Progenitor cell of endocrine pancreas (in vitro differentiated cells): ENCODE measurements around the gene ROGDI.

GRCh38 chr16:4609186-4610324, 5.1 kb downstream of the UBALD1 start:
- PRO-cap, result no peak

GRCh38 chr16:4610519-4610790, 4.2 kb downstream of the UBALD1 start:
- PRO-cap, result no peak

DNA sequence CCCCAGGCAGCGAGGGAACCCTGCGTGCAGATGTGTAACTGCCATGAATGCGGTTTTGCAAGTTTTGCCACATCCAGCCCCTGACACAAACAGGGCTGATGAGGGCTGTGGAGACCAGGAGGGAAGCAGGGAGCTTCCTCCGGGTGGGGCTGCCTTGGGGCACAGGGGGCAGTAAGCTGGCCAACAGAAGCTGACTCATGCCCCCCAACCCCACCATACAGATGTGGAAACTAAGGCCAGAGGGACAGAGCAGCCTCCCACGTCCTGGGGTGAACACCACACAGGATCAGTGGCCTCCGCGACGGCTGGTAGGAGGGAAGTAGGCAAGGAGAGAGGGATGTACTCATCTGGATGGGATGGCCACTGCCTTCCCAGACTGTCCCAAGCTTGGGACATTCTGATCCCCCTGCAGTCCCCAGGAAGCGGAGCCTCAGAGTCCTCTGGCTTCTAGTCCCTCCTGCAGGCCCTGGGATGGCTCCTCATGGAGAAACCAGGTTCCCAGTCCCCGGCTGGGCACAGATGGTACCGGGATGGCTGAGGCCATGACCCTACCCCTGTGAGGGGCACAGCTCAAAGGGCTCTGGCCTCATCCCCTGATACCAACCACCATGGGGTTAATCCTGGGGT, 1.5 kb downstream of the UBALD1 start:
- PRO-cap, result no peak

- PRO-cap, result no peak
Observed at GRCh38 chr16:4663770-4664498, 29.4 kb upstream of the NUDT16L1 start.

DNA sequence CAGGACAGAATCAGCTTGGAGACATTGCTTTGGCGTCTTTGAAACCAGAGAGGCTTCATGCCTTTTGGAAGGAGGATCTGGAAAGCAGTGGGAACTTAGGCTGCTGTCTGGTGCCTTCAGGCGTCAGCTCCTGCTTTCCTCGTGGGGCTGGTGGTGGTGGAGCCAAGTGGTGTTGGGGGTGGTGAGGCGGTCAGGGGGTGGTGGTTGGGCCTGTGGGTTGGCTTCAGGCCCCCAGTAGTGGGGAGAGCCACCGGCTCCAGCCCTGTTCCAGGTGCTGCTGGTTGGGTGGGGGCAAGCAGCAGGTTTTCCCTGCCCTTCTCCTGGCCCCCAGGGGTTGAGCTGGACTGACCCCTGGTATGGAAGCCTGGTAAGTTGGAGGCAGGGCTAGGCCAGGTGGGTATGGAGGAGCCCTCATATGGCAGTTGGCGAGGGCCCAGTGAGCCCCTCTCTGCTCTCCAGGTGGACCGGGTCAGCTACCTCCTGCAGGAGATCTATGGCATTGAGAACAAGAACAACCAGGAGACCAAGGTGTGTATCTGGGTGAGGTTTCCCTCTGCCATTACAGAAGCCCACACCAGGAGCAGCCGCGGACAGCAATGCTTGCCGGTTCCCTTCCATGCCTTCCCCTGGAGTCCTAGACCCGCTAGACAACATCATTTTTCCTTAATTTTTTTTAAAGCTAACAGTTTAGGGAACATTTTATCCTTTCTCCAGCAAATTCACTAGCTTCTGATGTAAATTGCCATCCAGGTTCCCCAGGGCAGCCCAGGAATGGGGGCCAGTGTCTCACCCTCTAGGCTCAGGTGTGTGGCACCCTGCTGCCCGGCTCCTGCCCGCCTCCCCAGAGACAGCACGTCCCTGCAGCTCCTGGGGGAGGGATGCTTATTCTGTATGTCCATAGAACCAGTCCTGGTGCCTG, 22.2 kb upstream of the NUDT16L1 start:
- PRO-cap, result no peak

GRCh38 chr16:4677891-4678641, 15.3 kb upstream of the NUDT16L1 start:
- PRO-cap, result no peak

DNA sequence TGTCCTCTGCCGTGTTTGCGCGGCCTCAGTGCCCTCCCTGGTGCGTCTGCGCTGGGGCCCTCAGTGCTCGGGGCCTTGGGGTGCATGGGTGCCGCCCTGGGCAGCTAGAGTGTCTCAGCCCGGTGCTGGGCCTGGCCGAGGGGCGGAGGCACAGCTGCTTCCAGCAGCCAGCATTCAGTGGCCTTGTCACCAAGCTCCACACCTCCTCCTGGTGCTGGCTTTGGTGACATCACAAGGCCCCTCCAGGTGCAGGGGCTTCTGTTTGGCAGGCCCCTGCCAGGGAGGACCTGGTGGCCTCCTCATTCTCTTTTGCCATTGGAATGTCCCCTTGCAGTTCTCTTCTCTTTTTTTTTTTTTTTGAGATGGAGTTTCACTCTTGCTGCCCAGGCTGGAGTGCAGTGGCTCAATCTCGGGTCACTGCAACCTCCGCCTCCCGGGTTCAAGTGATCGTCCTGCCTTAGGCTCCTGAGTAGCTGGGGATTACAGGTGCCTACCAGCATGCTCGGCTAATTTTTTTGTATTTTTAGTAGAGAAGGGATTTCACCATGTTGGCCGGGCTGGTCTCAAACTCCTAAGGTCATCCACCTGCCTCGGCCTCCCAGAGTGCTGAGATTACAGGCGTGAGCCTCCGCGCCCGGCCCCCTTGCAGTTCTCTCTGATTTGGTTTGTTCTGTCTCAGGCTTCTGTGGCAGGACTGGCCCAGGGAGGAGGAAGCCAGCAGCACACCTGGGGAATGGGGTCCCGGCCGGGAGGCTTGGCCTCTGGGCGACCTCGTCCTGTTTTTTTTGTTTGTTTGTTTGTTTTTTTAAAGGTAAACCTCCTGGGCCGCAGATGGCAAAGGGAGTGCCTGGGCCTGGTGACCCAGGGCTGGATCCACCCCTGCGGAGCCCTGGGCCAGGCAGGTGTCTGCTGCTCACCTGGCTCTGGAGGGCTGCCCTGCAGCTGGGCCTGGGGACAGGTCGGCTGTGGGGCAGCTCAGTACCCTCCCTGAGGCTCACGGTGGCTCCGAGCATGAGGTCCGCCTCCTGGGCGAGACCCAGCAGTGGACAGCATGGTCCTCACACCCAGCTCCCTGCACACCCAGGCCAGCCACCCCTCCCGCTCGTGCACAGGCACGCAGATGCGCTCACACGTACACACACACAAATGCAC, 3.6 kb upstream of the NUDT16L1 start:
- PRO-cap, result no peak

DNA sequence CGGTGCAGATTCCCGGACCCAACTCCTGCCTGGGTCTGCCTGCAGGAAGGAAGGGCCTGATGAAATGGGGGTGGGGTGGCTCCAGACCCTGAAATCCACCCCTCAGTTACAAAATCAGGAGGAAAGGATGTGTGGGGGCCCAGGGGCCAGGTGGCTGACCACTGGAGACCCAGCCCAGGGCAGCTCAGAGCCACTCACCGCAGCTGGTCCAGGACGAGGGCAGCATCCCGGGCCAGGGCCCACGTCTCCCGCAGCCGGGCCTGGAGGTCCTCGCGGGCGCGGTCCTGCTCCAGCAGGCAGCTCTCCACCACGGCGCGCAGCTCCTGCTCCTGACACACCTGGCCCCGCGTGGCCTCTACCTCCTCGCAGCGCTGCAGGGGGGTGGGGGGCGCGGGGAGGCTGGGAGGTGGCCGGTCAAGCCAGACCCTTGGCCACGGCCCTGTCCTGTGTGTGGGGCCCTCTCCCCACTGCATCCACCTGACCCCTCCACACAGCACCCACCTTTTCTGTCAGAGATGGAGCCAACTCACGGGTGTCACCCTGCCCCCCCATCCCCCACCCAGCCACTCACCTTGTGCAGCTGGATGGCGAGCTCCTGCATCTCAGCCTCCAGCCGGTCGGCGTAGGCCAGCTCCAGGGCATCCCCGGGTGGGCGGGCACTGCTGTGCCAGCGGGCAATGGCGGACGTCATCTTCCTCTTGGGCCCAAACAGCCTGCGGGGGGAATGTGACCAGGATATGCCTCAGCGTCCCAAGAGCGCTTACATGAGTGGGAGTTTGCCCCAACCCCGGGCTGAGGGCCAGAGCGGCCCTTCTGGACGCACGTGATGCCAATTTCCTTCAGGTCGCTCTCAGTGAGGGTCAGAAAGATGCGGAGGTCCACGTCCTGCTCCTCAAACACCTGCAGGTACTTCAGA, 5.1 kb downstream of the NUDT16L1 start:
- PRO-cap, result no peak

DNA sequence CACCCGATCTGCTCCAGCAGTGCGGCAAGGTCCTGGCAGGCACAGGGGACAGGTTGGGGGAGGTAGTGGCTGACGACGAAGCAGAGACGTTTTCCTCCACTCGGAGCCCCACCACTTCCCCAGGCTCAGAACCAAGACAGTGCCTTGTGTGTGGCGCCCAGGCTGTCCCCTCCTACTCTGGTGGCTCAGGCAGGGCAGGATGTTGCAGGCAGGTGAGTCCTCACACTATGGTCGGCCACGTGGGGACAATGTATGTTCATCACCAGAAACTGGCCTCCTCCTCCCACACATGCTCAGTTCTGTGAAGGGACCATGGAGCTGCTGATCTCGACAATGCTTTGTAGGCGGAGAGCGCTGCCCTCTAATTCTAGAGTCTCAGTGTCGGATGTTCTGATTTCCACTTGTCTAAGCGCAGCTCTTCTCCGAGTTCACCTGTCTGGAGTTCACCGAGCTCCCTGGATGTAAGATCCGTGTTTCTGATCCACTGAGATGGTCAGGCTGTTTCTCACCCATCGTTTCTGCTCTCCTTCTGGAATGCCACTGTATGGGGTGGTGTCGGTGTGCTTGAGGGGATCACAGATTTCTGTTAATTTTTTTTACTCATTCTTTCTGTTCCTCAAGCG, 5.9 kb downstream of the NUDT16L1 start:
- PRO-cap, result no peak

DNA sequence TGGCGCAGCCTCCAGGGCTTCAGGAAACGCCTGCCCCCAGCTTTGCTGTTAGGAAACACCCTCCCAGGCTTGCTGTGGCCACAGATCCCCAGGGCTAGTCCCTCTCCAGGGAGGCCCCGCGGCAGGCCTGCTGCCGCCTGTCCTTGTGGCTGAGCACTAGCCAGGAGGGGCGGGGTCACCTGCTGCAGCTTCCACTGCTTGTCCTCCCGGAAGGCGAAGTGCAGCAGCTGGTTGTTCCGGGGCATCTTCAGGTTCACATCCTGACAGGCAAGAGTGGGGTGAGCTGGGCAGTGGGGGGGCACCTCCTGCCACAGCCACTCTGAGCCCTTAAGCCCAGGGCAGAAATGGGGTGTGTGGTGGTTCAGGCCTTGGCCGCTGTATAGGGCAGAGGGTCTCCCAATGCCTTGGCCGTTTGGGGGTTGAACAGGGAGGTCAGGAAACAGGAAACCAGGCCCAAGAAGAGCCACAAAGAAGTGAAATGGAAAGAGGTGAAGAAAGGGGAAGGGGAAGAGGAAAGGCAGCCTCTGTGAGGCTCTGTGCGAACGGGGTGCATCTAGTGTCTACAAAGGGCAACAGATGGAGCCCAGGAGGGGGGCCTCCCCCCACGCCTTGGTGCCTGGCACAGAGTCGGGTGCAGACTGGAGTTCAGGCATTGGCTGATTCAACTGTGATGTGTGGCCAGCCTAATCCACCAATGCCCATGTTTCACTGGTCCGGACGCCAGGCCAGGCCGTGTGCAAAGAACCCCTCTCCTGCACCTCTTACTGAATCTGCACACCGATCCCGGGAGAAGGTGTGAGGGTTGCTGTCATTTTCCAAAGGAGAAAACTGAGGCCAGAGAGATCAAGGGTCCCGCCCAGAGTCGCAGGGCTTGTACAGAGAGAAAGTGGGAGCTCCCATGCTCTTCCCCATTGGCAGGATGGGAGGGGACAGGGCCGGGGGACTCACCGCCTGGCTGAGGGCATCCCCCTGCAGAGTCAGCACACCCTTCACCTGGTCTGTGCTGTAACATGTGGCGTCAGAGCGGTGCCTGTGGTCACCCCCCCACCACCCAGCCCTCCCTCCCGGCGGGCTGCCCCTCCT, 1.8 kb downstream of the ROGDI start:
- PRO-cap, result no peak

DNA sequence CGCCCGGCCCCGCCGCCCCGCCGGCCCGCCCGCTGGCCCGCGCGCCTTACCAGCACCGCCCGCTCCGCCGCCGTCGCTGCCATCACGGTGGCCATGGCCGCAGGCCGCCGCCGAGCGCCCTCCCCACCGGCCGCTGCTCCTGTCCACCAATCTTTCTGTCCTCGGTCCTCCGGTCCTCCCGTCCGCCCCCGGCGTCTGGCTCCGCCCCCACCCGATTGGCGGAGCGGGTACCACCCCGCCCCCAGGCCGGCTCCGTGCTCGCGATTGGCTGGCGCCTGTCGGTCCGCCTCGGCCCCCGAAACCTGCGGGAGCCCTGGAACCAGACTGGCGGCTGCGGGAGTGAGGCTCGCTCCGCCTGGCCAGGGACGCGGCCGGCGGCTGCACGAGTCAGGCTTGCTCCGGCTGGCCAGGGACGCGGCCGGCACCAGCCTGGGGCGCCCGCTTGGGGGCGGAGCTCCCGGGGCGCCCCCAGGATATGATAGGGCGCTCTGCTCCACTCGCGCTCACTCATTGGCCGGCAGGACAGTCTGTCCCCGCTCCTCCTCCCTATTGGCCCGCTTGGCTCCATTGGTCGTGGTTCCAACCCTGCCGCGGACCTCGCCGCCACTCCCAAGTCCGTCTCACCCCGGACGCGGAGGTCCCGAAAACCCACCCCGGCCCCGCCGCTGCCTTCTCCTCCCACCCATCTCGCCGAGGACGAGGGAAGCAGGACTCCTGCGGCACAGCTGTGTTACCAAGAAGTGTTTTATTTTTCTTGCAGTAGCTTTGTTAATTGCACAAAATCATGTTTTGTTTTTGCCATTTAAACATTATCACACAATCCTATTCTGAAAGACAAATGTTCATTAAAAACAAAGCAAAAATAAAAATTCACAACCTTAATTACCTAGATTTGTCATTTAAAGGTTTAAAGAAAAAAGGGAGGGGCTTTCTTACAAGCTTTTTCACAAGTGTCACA, at the start of gene ROGDI:
Gene ROGDI, minus strand, starts transcription at position 157 of the 958 bp plus-strand sequence.
- PRO-cap, result bidirectional peak, plus-strand start at position 616 of the sequence, minus-strand start at position 155 of the sequence

- PRO-cap, result no peak
Observed at GRCh38 chr16:4828997-4829475, 18.1 kb downstream of the GLYR1 start.

DNA sequence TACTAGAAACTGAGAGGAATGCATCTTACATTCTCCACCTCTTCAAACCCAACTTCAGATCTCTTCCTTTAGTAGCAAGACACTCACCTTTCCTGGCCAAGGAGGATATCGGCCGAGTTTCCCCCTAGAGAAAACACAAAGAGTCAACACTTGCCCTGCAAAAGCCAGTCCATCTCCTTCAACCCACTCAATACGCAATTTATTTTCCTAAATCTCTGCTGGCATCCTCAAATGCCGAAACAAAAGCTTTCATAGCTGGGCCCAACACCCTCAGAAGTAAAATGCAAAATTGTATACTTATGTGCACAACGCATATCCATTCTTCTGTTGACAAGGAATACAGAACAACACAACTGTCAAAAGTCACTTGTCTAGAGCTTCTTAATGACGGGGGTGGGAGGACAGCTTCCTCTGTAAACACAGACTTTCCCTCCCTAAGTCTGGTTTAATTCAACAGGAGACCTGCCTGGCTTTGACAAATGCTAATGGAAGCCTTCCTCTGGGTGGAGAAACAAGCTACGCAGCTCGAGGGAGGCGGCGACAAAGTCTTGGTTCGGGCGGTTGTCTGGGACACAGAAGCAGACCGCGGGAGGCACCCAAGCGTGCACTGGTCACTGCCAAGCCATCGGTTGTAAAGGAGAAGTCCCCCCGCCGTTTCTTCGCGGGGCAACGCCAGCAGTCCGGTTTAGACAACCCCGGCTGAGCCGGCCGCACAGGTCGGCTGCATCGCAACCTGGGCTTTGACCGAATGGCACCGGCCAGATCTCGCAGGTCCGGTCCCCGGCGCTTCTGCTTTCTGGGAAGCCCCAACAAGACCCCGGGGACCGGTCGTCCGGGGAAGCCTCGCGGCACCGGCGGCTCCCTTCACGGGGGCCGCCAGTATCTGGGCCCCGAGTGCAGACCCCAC, 748 bp downstream of the GLYR1 start:
- PRO-cap, result unidirectional peak, plus-strand start at position 475 of the sequence; unidirectional peak, plus-strand start at position 581 of the sequence

DNA sequence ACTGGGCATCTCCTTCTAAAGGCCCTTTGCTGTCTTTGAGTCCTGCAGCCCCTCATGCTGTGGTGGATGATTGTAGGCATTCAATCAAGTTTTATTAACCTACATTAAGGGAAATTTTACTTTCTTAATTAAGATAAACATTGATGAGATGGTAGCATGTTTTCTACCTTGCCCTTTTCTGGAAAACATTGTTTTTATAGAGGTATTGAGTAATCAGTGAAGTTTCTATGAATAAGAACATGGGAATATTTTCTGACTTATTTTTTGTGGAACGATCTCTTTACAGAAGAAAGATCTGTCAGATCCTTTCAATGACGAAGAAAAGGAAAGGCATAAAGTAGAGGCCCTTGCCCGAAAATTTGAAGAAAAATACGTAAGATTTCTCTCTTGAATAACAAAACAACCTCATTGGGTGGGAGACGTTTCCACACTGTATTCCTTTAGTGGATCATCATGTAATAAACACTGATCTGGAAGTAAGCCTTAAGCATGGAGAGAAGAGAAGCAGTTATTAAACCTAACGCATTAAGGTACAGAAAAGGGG, 10.5 kb downstream of the UBN1 start:
- PRO-cap, result no peak

GRCh38 chr16:4859639-4860225, 12.5 kb downstream of the UBN1 start:
- PRO-cap, result no peak

- PRO-cap, result no peak
Observed at GRCh38 chr16:4882764-4883727, 35.8 kb downstream of the UBN1 start.

DNA sequence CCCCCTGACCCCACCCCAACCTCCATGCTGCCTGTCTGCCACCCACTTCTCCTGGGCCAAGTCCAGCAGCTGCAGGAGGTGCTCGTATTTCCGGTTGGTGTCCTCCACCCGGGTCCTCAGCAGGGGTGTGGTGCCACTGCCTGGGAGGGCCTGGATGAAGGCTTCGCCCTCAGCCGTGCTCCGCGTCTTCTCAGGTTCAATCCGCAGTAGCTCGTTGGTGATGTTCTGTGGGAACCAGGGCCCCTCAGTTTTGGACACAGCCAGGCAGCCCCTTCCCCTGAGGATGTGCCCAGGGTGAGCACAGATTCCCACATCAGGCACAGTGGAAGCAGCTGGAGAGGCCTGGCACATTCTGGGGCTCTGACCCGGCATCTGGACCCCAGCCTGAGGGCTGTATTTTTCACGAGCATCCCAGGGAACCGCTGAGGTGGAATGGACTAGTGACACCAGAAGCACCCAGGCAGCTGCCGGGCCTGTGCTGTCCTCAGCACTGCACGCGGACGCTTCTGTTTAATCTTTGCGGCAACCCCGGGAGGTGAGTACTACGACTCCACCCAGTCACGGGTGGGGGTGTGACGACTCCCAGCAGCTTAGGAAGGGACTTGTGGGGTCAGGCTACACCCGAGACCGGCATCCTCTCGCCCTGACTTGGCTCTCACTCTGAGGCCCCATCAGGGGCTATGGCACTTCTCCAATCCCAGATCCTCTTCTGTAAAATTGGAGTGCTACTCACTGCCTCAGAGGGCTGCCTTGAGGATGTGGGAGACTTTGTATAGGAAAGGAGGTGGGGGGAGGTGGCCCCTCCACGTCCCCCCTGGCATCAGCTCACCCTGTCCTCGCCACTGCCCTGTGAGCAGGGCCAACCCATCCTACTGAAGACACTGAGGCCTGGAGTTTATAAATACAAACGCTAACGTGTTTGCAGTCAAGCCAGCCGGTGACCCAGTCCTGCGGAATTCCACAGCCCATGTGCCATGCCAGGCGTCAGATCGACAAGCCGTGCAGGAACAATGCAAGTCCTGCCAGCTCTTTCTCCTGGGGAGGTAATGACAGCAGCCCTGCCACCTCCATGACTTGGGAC, 44.6 kb downstream of the PPL start:
- PRO-cap, result no peak

GRCh38 chr16:4944511-4945225, 7.7 kb upstream of the PPL start:
- PRO-cap, result bidirectional peak, plus-strand start at chr16:4944903, minus-strand start at chr16:4944911

GRCh38 chr16:5020430-5020954, 13.2 kb downstream of the NAGPA start:
- PRO-cap, result no peak

GRCh38 chr16:5032570-5033751, 774 bp downstream of the NAGPA start:
- PRO-cap, result bidirectional peak, plus-strand start at chr16:5033588, minus-strand start at chr16:5033481; bidirectional peak, plus-strand start at chr16:5033702, minus-strand start at chr16:5033607